Neural progenitor cell (in vitro differentiated cells): ENCODE measurements around a stretch of chr17.

DNA sequence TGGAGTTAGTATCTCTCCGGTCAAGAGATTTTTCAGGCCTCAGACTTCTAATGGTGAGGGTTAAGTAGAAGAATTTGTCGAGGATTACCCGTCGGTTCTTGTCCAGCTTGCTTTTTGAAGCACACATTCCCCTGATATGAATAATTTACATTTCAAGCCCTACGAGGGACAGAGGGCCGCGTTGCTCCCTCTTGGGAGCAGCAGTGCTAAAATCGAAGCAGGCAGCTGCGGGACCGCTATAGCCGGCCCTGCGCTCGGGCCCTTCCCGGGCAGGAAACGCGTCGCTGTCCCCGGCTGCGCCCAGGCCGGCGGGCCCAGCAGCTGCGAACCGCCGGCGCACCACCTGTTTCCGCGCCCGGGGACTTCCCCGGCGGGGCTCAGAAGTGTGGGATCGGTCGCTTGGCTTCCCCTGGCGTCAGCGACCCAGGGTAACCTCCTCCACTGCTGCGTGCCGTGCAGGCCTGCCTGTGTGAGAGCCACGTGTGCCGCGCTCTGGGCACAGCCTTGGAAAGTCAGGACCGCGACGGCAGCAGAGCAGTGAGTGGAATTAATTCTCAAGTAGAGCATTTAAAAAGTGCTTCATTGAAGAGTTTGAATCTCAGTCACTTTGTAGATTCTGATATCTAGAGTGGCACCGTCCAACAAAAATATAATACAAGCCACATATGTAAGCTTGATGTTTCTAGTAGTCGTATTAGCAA, 11.2 kb downstream of the AMZ2 start:
- RAMPAGE, long total RNA = no peak

GRCh38 chr17:68273758-68274110, 17.2 kb downstream of the SLC16A6 start:
- RAMPAGE, long total RNA = no peak

GRCh38 chr17:68295971-68296497, 4.7 kb downstream of the ARSG start:
- RAMPAGE, long total RNA = no peak

GRCh38 chr17:68318238-68318990, 27.1 kb downstream of the ARSG start:
- RAMPAGE, long total RNA = no peak

DNA sequence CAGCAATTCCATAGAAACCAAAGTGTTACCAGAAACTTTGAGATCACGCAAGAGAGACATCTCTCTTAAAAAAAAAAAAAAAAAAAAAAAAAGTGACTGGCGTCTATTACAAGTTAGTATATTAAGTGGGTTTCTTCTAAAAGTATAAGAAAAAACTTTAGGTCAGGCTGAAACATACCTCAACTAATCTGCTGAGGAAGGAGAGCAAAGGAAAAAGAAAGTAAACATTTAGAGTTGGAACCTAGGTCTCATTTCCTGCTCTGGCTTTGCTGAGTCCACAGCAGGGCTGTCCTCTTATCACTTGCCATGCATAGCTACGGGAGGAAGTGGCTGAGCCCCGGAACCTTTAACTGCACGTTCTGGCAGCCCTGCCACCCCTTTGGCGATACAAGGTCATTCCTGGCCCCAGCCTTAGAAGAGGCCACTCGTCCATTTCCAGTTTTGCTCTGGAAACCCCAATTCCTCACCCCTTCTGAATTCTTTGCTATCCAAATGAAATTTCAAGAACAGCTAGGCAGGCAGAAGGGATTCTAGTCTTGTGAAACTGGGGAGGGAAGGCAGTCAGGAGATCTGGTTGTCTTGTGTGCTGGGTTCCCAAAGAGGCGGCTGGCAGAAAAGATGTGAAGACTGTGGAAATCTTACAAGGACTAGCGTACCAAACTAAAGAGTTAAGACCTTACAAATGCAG, 19.3 kb downstream of the WIPI1 start:
- RAMPAGE, long total RNA = no peak

GRCh38 chr17:68444315-68444888, 12.9 kb downstream of the WIPI1 start:
- RAMPAGE, long total RNA = no peak

- RAMPAGE, long total RNA = no peak
Measured at GRCh38 chr17:68511123-68512185, 776 bp upstream of the PRKAR1A start.

- RAMPAGE, long total RNA = no peak
Measured at GRCh38 chr17:68611540-68612246, 10.5 kb upstream of the FAM20A start.

DNA sequence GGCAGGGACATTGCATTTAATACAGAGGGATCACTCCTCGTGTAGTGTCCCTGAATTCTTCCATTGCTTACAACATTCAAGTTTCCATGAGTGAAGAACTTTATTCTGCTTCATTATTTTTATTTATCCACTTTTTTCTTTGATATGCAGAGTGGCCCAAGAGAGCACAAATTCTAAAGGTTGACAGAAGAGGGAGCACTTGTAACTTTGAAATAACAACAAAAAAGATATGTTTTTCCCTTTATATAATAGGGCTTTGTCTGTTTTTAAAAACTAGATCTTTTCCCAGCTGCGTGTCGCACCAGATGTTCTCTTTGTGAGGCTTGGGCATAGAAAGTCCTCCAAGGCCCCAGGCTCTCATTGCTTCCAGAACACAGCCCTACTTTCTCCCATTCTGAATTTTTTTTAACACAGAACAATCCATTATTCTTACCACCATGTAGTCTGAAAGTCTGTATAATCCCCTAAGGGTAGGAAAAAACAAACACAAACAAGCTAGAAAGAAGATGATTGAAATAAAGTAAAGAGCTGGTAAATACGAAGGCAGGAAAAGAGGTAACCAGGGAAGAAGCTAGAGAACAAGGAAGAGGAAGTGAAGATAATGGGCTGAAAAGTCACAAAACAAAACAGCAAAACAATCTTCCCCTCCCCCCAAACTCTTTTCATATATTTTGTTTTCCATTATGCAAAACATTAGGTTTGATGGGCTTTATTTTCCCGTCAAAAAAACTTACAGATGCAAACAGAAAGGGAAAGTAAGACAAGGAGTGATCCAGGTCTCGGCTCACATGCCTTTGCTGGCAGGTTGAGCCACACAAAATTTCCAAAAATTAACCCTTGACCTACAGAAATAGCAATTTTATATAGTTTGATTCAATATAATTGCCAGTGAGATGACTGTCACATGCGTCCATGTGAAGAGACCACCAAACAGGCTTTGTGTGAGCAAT, 160.4 kb downstream of the ABCA8 start:
- RAMPAGE, long total RNA = no peak

DNA sequence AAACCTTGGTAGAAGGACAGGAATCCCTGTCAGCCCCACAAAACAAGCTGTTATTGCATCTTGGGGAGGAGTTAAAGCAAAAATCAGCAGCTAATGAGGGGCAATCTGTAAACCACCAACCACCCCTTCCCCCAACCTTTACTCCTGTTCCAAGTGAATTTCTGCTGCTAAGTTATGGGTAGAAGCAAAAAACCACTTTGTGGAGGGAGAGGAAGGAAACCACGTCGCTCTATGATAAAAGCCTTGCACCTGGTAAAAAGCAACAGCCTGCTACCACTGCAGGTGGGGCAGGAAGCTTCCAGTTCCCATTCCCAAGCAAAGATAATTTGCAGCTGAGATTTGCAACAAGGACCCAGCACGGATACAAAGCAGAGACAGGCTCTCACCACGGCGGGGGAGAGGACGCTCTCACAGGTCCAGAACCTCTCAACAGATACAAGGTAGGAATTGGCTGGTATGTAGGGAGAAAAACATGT, 10.7 kb downstream of the ABCA8 start:
- RAMPAGE, long total RNA = no peak

- RAMPAGE, long total RNA = no peak
Measured at GRCh38 chr17:68994523-68995624, 39.7 kb upstream of the ABCA8 start.

DNA sequence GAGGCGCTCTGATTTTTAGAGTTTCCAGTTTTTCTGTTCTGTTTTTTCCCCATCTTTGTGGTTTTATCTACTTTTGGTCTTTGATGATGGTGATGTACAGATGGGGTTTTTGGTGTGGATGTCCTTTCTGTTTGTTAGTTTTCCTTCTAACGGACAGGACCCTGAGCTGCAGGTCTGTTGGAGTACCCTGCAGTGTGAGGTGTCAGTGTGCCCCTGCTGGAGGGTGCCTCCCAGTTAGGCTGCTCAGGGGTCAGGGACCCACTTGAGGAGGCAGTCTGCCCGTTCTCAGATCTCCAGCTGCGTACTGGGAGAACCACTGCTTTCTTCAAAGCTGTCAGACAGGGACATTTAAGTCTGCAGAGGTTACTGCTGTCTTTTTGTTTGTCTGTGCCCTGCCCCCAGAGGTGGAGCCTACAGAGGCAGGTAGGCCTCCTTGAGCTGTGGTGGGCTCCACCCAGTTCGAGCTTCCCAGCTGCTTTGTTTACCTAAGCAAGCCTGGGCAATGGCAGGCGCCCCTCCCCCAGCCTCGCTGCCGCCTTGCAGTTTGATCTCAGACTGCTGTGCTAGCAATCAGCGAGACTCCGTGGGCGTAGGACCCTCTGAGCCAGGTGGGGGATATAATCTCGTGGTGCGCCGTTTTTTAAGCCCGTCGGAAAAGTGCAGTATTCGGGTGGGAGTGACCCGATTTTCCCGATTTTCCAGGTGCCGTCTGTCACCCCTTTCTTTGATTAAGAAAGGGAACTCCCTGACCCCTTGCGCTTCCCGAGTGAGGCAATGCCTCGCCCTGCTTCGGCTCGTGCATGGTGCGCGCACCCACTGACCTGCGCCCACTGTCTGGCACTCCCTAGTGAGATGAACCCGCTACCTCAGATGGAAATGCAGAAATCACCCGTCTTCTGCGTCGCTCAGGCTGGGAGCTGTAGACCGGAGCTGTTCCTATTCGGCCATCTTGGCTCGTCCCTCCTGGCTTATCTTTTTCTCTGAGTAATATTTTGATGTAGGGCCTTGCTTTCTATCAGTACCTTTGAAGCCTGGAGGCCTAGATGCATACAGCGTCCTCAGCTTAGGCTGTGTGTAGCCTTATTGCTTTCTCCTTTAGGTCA, 49.3 kb upstream of the ABCA8 start:
- RAMPAGE, long total RNA = no peak

DNA sequence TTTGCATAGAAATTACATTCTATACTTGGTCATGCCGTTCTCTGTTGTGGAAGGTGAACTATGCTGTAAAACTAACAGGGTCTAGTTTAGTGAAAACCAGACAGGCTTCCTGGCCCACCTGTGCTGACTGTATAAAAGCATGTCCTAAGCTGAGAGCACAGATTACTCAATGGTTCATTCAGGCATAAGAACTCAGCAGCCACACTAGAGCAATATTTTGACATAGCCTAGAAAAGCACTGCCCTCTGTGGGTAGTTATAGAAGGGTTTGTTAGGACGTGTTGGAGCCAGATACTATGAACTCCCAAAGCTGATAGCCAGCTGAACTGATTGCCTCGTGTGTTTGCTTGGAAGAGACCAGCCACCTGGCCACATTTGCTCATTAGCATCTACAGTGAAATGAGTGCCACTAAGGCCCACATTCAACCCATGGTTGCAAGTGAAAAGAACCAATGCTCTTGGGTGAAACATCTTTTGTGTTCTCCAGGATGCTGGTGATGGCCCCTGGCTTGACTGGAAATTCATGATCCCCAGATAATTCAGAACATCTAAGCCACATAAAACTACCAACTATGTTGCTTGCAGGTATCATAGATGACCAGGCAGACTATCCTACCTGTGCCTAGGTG, 30.8 kb upstream of the ABCA5 start:
- RAMPAGE, long total RNA = no peak

- RAMPAGE, long total RNA = no peak
Measured at GRCh38 chr17:69479964-69480633, 65.6 kb downstream of the MAP2K6 start.

DNA sequence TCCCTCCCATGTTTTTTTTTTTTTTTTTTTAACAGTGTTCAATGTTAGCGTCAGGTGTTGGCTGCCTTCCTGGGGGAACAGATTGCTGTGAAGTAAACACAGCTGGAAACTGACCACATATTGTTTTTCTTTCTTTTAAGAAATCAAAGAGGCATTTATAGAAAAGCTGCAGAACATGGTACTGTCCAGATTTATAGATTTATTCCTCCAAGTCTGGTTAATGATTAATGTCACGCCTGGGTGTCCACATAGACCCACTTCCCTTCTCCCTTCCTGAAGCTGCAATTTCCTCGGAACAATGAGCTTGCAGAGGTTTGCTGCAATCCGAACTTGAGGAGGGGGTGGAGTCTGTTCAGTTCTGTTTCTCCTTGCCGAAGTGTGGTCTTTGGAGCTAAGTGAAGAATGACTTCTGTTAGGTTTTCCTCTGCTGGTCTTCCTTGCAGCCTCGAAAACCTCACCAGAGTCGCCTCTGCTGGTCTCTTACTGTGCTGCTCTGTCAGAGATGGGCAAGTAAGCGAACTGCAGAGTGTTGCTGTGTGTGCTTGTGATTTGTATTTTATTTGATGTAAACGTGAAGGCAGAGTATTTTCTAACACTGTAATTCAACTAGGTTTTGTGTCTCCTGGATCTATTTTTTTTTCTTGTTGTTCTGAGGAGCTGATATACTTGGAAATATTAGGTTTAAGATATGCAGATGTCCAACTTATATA, 87.6 kb downstream of the MAP2K6 start:
- RAMPAGE, long total RNA = no peak

GRCh38 chr17:69576819-69577550, 162.5 kb downstream of the MAP2K6 start:
- RAMPAGE, long total RNA = no peak

GRCh38 chr17:69717296-69717750, 302.8 kb downstream of the MAP2K6 start:
- RAMPAGE, long total RNA = no peak

DNA sequence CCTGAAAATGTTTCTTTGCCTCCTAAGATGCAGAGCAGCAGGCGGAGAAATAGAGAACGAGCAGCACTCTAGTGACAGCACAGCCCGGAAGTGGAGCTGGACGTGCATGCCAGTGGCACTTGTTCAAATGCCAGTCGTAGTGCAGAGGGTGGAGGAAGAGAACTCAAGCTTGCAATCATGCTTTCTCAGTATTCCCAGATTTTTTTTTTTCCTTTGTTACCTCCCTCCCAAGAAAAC, 182.2 kb upstream of the SOX9 start:
- RAMPAGE, long total RNA = no peak

DNA sequence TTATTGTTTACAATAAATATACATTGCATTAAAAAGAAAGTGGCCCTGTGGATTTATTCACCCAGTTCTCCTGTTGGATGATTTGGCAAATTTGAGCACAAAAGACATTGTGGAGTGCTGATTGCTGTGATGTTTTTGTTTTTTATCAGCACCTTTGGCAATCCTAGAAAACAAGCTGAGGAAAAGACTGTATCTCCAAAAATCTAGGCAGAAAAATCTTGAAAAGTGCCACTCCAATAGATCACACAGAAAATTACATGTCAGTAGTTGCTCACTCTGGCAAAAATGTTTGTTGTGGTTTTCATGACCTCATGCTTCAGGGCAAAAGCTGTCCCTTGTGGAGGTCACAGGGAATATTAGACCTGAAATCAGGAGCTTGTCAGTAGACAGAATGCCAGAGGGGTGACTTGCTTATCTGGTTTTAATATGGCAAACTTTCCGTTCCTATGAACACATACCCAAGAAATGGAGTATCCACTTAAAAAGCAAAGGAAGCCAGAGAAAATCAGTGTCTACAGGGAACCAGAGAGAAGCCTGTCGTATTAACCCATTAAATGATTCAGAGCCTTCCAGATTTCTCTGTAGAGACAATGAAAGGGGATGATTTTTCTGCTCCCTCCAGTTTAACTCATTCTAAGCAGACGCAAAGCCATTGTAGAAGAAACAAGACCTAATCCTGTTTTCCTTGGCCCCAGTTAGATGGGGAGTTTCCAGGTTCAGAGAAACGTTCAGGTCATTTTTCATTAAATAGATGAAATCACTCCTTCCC, 5.7 kb downstream of the SOX9 start:
- RAMPAGE, long total RNA = no peak

- RAMPAGE, long total RNA = no peak
Measured at GRCh38 chr17:72183207-72183722, 62.4 kb downstream of the SOX9 start.